Fibroblast of villous mesenchyme (primary cell): ENCODE data around the genes CNNM1 and NDUFB8.

GRCh38 chr10:97891487-97892285 lies 42.0 kb downstream of the GOLGA7B start:
- CAGE, long polyA plus RNA: no peak

DNA sequence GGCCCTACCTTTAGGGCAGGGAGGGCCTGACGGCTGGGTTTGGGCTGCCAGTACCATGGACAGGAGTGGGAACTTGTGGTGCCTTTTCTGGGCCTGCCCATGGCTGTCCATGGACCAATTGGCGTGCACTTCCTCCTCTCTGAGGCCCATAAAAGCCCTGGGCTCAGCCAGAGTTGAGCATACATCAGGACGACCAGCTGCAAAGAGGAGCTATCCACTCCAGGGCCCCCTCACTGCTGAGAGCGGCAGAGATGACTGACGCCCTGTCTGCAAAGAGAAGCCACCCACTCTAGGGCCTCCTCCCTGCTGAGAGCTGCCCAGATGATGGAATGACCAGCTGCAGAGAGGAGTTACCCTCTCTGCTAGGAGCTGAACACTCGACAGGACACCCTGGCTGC lies 30.8 kb downstream of the CRTAC1 start:
- CAGE, long polyA plus RNA: no peak

- CAGE, long polyA plus RNA: no peak
Observed at GRCh38 chr10:98152933-98153445, 18.5 kb downstream of the R3HCC1L start.

DNA sequence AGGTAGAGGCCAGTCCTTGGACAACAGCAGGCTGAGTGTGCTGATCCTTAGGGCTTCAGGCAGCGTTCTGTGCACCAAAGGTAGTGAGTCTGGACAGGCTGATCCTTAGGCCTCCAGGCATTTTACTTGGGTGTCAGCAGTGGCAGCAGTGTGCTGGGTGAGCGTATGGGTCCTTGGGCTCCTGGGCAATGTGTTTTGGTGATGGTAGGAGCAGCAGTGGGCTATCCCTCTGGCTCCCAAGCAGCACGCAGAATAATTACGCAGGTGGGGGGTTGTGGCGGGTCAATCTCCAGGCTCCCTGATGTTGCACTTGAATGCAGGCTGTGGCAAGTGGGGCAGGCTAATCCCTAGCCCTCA lies 44.3 kb downstream of the LOXL4 start:
- CAGE, long polyA plus RNA: no peak

- CAGE, long polyA plus RNA: no peak
Observed at GRCh38 chr10:98235328-98235557, 32.8 kb downstream of the LOXL4 start.

DNA sequence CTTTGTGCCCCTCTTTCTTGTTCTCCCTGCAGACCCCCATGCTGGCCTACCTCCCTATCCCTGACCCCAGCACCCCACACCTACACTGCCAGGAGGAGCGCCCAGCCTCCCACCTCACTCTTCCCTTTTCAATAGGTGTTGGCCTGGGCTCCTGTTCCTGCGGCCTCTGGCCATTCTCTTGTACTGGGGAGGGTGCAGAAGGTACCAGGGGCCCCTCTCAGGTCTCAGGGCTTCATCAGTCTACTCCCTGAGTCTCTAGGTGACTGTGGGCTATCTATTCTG lies 32.6 kb upstream of the LOXL4 start:
- CAGE, long polyA plus RNA: no peak

- CAGE, long polyA plus RNA: no peak
Observed at GRCh38 chr10:98360990-98361758, 53.8 kb downstream of the PYROXD2 start.

- CAGE, long polyA plus RNA: no peak
Observed at GRCh38 chr10:98444236-98444685, 2.5 kb downstream of the HPS1 start.

DNA sequence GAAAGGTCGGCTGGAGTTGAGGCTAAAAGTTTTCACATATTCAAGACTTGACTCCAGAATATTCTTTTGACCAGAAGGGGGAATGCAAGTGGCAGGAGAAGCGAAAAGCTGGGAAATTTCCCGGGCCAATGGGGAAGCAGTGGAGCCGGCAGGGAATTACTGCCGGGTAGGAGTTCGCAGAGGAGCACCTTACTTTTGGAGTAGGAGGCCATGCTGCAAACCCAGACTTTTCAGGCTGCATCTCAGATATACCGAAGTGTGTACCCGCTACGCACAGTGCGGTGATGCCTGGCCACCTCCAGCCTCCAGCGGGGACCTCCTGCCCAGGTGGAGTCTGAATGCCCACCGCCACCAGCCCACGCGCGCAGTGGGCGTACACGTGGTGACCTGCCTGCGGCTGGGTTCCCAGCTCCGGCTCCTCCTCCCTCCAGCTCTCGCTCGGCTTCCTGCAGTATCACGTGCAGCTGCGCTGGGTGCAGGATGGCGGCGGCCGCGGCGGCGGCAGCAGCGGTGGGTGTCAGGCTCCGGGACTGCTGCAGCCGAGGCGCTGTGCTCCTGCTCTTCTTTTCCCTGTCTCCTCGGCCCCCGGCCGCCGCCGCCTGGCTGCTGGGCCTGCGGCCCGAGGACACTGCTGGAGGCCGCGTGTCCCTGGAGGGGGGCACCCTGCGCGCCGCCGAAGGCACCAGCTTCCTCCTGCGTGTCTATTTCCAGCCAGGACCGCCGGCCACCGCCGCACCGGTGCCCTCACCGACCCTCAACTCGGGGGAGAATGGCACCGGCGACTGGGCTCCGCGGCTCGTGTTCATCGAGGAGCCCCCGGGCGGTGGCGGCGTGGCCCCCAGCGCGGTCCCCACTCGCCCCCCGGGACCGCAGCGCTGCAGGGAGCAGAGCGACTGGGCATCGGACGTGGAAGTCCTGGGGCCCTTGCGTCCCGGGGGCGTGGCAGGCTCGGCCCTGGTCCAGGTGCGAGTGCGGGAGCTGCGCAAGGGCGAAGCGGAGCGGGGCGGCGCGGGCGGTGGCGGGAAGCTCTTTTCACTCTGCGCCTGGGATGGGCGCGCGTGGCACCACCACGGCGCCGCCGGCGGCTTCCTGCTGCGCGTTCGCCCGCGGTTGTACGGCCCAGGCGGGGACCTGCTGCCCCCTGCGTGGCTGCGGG lies at the start of gene CNNM1:
TSS of gene CNNM1 (plus strand) at position 449 of the 1,156 bp plus-strand sequence.
- CAGE, long polyA plus RNA: no peak

DNA sequence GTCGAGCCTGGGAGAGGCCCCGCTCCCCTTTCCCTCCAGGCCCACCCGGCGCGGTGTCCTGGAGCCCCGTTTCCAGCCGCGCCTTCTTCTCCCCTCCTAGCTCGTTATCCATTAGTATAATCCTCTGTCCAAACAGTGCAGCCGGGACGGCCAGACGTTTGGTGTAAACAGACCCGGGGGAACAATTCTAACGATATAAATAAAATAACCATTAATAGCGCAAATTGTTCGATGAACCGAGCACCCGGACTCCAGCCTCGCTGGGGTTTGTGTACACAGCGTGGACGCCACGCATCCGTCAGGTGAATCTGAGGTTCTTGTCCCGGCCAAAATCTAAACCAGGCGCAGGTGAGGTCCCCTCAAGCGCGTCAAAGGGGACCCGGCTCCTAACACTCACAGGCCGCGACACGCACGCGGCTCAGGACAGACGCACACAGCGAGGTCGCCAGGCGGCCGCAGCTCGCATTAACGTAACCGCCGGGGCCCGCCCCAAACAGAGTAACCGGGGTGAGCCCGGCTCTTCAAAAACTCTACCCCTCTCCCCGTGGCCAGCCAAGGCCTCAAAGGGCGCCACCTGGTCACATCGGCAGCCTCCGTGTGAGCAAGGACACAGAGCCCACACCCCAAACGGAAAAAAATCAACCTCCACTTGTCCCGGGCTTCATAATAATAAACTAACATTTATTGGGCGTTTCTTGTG lies 10.7 kb upstream of the NKX2-3 start:
- CAGE, long polyA plus RNA: no peak

GRCh38 chr10:99527446-99528435 lies 5.0 kb upstream of the NKX2-3 start:
- CAGE, long polyA plus RNA: no peak

GRCh38 chr10:99610552-99611524 lies 9.4 kb downstream of the SLC25A28 start:
- CAGE, long polyA plus RNA: no peak

DNA sequence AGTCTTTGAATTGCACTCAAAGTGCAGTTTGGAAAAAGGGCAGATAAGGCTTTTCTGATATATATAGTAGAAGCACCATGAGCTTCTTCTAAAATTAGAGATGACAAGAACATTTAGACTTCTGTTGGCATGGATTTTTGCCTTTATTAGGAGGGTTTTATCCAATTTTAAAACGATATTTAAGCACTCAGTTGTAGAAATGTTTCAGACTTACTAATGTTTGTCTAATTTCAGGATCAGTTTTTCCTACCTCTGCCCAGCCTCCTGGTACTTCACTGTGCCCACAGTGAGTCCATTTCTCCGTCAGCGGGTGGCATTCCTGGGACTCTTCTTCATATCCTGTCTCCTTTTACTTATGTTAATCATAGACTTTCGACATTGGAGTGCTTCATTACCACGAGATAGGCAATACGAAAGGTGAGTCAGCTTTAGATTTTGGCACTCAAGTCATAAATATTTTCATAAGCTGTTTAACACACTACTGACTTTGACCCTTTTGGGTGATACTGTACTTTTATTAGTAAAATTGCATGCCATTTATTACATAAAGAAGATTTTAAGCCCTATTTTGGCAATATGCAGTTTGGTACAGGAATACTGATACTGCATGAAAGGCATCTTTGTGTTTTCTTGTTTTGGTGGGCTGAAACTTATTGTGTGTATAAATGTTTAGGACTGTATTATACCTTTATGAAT lies 2.1 kb downstream of the ENTPD7 start:
- CAGE, long polyA plus RNA: no peak

DNA sequence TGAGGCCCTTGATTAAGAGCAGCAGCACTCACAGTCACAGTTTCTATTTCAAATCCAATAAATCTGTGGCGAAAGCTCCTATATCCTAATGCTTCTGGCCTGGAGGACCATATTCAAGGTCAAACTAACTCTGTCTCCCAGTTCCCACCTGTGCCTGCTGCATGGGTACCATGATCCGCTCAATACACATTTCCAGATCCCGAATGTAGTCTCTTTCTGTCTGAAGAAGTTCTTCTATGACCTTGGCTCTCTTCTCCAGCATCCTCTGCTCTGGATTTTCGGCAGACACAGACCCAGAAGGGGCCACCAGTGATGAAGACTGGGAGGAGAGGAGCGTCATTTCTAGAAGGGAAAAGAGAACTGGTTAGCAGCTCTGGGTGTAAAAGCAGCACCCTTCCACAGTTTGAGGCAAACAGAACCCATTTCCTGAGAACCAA lies 100.9 kb downstream of the DNMBP start:
- CAGE, long polyA plus RNA: no peak

DNA sequence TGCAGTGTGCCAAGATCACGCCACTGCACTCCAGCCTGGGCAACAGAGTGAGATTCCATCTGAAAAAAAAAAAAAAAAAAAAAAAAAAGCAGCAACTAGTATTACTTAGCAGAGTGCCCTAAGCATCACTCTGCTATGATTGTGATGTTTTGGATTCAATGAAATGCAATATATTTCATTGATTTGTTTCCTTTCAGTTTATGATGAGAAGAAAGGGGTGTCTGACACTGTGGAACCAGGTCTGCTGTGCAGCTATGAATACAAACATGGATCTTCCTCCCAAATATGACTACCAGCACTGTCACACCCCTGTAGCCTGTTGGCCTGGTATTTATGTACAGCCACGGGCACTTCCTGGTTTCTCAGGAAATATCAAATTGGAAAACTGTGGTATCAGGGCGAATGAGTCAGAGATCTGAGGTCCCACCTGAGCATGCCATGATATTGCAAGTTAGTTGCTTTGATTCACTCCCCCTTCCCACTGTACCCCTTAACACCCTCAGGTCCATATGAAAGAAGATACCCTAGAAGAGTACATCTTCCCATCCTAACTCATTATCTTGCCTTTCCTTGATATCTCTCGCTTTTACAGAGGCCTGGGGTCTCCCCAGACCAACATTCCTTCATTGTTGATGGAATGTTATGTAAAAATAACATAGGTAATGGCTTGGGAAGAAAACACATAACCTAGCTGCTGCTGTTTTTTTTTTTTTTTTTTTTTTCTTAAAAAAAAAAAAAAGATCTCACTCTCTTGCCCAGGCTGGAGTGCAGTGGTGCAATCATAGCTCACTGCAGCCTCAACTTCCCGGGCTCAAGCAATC lies 87.7 kb downstream of the DNMBP start:
- CAGE, long polyA plus RNA: no peak

GRCh38 chr10:100186274-100186533 lies 375 bp upstream of the ERLIN1 start:
- CAGE, long polyA plus RNA: no peak

- CAGE, long polyA plus RNA: no peak
Observed at GRCh38 chr10:100291292-100291863, 4.9 kb upstream of the BLOC1S2 start.

GRCh38 chr10:100339215-100339764 lies 7.7 kb upstream of the SCD start:
- CAGE, long polyA plus RNA: no peak

DNA sequence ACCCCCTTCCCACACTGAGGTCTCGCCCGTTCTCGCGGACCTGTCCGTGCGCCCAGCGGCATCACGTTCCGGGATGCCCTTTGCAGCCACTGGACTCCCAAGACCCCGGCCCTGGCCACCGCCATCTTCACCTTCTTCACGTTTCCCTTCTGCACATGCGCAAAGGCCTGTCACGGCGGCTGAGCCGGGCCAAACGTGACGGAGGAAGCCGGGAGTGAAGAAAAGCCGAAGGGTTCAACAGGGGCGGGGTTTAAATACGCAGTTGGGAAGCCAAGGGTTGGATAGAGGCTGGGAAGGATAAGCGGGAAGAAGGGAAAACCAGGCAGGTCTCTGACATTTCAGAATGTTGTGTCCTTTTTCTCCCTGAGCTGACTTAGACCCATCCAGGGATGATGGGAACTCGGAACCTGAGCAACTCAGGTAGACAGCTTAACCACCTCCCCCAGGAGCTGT lies at the start of gene NDUFB8:
TSS of gene NDUFB8 (minus strand) at position 145 of the 453 bp plus-strand sequence.
- CAGE, long polyA plus RNA: no peak

DNA sequence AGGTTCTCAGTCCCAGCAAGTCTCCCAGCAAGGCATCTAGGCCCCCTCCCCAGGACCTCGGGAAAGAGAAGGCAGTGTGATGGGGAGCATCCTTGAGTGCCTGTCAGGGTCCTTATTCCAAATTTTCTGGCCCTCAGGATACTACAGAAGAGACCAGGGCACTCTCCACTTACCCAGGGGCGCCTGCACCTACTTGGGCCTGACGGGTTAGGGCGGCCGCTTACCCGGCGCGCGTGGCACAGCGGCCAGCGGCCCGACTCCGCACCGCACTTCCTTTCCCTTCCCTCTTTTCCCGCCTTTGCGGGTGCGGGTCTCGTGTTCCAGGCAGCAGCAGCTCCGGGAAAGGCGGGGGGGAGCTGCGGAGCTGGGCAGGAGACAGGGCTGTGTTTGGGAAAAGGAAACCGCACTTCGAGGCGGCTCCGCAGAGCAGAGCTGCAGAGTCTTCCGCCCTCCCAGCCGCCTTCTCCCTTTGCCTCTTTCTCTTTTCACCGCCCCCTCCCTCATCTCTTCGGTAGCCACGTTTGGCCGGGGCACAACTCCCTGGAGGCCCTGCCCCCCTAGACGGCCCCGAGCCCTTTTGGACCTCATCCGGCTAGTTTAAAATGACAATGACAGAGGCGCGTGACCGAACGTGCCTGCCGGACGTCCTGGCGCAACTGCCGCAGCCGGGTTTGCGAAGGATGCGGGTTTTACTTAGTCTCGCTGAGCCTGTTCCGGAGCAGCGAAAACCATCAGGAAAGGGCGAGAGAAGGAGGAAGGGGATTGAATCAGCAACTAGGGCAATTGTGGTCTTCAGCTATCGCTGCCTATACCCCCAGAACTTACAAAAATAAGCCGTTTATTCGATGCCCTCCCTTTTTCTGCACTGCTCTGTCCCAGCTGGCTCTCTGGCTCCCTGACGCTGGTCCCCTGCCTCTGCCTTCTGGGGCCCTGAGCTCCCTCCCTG lies 7.9 kb upstream of the PAX2 start:
- CAGE, long polyA plus RNA: no peak